ENCODE data around the genes DLEC1 and SLC22A13.

DNA sequence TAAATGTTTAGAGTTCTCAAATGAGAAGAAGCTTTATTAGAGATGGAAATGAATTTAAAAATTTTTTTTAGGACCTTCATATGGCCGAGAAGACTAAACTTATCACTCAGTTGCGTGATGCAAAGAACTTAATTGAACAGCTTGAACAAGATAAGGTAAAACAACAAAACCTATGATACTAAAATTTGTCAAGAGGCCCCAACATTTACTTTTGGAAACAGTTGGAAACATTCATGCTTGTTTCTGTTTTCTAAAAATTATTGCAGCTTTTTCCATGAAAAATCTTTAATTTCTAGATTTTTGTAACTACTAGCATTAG lies 56.1 kb downstream of the GOLGA4 start:
- PRO-cap, result no peak
- RAMPAGE, long total RNA, result no peak

- PRO-cap, result no peak
- RAMPAGE, long total RNA, result no peak
Observed at GRCh38 chr3:37324397-37325336, 81.6 kb downstream of the GOLGA4 start.

- PRO-cap, result no peak
- RAMPAGE, long total RNA, result no peak
Observed at GRCh38 chr3:37526436-37527118, 74.6 kb downstream of the ITGA9 start.

DNA sequence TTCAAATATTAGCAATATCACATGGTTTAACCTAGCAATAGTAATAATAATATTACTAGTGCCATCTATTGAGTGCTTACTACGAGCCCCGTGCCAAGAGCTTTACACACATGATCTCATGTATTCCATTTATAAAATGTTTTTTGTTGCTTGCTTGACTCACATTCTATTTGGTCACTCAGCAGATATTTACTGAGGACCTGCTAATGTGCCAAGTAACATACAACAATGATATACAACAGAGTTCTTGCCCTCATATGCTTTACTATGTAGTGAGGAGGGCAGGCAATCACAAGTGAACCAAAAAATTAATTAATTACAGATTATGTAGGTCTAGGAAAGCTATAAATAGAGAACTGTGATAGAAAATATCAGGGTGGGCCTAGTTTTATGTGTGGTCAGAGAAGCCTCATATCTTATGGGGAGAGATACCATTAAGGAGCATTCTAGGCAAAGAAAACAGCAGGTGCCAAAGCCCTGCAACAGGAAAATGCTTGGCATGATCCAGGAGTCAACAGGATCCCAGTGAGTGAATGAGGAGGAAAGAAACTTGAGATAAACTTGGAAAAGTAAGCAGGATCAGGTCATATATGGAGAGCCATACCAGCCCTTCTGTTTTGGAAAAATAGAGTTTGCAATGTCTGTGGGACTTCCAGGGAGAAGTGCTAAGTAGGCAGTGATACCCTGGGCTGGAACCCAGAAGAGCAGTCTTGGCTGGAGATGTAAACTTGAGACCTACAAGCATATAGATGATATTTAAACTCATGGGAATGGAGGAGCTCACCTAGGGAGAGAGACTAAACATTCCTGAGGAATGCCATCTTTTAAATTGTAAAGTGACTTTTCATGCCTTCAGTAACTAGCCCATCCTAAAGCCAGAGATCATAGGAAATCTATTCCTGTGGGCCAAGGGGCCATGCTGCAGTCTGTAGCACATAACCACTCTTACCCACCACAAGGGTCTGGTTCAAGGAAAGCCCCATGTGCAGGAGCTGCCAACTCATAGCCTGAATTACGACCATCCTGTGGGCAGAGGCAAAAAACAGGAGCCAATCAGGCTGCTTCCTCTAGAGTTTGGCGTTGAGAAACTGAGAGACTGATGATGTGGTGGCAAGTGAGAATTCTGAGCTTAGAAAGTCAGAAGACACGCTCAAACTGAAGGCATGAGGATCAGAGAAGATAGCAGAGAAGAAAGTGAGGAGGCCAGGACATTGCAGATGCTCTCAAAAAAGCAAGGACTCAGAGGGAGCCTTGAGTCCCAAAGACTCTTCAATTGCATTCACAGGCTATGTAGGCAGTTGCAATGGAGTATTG lies 37.2 kb downstream of the CTDSPL start:
- PRO-cap, result no peak
- RAMPAGE, long total RNA, result no peak

- PRO-cap, result no peak
- RAMPAGE, long total RNA, result no peak
Observed at GRCh38 chr3:37926673-37927180, 63.9 kb upstream of the VILL start.

DNA sequence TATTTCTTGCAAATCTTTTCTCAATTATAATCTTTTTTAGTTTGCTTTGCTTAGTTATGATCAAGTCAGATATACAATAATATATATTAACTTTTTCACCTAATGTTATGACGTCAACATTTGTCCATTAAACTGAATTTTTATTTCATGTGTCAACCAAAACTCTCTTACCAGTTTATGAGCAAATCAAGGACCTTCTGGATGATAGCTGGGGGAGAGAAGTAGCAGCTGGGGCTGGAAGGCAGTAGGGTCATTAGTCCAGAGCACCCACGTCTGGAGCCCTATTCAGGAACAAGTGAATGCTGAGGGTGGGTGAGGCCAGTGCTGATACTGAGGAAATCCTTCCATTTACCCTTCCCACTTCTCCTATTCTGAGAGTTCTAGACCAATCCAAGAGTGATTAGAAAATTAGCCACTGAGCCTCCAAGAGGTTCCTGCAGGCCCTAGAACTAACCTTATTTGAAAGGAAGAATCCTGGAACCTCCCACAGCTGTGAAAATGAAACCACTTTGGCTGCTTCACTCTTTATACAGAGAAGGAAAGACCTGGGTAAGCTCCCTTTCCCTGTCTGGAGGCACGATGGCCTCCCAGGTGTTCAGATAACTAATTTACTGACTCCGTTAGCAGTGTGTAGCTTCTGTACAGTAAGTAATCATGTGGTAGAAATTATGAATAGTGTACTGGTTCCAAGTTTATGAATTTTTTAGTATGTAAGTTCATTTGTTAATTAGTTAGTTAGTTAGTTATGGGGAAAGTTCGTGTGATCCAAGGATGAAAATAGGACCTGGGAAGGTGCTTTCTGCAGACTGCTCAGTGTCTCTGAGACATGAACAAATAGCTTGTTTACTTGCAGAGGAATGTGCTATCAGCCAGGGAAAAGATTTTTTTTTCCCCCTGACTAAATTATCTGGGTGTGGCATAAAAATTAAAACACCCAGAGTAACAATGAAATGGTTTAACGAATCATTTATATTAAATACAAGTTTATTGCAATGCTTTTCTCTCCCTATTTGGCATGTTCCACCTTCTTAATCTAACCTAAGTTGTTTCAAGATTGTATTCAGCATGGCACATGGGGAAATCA lies 46.0 kb upstream of the VILL start:
- PRO-cap, result no peak
- RAMPAGE, long total RNA, result no peak

GRCh38 chr3:37961615-37962154 lies 28.9 kb upstream of the VILL start:
- PRO-cap, result no peak
- RAMPAGE, long total RNA, result no peak

- PRO-cap, result bidirectional peak, plus-strand start at chr3:37994307, minus-strand start at chr3:37994441
- RAMPAGE, long total RNA, result no peak
Observed at GRCh38 chr3:37993763-37994841, 3.5 kb downstream of the VILL start.

DNA sequence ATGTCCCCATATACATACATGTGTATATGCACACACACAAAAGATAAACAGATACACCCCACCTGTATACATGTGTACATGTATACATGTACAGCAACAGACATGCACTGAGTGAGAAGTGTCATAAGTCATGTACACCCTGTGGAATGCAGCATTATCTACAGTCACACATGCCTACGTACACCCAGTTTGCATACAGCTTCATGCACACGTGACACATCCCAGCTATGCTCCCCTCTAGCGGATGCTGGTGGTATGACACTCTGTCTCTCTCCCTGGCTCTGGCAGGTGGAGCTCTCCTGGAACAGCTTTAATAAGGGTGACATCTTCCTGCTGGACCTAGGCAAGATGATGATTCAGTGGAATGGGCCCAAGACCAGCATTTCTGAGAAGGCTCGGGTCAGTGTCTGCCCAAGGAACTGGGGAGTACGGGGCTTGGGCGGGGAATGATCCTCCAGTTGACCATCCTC lies 6.2 kb downstream of the VILL start:
- PRO-cap, result no peak
- RAMPAGE, long total RNA, result no peak

GRCh38 chr3:38039022-38039847 lies at the start of gene DLEC1:
Gene DLEC1 (plus strand): TSS chr3:38039208.
- PRO-cap, result bidirectional peak, plus-strand start at chr3:38039244, minus-strand start at chr3:38039156; bidirectional peak, plus-strand start at chr3:38039504, minus-strand start at chr3:38039539
- RAMPAGE, long total RNA, result no peak

- PRO-cap, result no peak
- RAMPAGE, long total RNA, result no peak
Observed at GRCh38 chr3:38141007-38142431, 3.1 kb downstream of the MYD88 start.

DNA sequence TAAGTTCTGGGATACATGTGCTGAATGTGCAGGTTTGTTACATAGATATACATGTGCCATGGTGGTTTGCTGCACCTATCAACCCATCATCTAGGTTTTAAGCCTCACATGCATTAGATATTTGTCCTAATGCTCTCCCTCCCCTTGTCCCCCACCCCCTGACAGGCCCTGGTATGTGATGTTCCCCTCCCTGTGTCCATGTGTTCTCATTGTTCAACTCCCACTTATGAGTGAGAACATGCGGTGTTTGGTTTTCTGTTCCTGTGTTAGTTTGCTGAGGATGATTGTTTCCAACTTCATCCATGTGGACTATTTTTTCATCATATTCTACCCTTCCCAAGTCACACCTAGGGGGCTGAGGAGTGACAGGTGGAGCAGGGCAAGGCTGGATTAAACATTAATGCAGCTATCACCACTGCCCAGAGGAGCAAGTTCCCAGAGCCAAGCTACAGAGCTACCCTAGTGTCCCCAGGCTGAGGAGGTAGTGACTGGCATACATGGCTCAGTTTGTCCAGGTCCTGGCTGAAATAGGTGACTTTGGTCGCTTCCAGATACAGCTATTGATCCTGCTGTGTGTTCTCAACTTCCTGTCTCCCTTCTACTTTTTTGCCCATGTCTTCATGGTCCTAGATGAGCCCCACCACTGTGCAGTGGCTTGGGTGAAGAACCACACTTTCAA lies at the start of gene SLC22A13:
TSS of gene SLC22A13 (plus strand) at position 449 of the 679 bp plus-strand sequence.
- PRO-cap, result no peak
- RAMPAGE, long total RNA, result no peak

DNA sequence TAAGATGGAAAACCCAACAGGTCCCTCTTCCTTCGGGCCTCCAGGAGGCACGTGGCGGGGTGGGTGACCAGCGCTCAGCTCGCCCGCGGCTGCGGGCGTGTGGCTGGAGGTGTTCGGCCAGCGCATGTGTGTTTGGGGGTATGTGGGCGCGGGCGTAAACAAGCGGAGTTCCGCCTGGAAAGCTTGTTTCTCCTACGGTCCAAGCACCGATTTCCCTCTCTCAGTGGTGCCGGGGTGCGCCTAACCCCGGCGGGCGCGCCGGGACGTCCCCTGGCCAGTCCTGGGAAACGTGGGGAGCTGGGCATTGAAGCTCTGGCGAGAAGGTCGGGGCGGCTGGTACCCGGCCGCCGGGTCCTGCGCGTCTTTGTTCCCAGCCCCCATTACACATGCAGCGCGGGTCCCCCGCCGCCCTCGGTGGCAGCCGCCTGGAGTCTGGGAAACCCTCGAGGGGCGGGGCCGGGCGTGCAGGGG lies 1.4 kb downstream of the ACVR2B start:
- PRO-cap, result bidirectional peak, plus-strand start at position 125 of the sequence, minus-strand start at position 101 of the sequence; bidirectional peak, plus-strand start outside the sequence, minus-strand start at position 434 of the sequence
- RAMPAGE, long total RNA, result start-site peak on the minus strand centred at position 420 of the sequence, 35 bp wide, 32 and 10 reads in 2 replicates

DNA sequence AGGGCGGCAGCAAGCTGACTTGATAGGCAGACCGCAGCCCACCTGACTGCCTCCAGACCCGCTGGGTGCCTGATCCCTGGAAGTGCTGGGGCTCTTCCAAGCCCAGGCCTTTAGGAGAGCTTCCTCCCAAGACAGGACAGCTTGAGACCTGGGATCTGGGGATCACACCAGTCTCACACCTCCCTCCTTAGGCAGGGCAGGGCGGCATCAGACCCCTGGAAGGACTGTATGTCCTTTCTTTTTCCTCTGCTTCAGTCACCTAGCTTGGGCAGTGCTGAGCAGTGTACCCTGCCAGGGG lies 2.1 kb downstream of the ACVR2B start:
- PRO-cap, result bidirectional peak, plus-strand start at position 113 of the sequence, minus-strand start outside the sequence
- RAMPAGE, long total RNA, result no peak

GRCh38 chr3:38610888-38611214 lies 38.6 kb downstream of the SCN5A start:
- PRO-cap, result no peak
- RAMPAGE, long total RNA, result no peak

DNA sequence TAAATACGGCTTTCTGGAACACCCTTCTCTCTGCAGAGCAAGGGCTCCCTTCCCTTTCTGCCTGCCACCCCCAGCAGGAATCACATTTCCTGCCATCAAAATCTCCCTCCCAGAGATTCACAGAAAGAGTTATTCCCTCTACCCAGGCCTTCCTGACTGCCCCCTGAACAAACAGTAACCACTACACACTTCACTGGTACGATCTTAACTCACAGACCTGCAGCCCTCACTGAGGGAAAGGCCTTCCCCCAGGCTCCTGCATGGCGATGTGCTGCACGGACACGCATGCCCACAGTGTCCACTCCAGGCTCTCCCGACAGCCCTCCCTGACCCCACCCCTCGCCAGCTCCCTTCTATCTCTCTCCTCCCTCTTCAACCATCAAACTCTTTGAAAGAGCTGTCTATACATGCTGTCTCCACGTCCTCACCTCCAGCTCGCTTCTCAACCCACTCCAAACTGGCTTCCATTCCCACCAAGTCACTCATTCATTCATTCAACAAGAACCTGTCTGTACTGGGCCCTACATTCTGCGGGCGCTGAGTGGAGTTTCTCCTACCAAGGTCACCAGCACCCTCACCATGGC lies 3.9 kb downstream of the SCN5A start:
- PRO-cap, result no peak
- RAMPAGE, long total RNA, result no peak

- PRO-cap, result bidirectional peak, plus-strand start at chr3:39013552, minus-strand start at chr3:39013400
- RAMPAGE, long total RNA, result no peak
Observed at GRCh38 chr3:39013317-39013641, 38.5 kb downstream of the SCN11A start.

- PRO-cap, result no peak
- RAMPAGE, long total RNA, result no peak
Observed at GRCh38 chr3:39140495-39141276, 12.7 kb downstream of the CSRNP1 start.

GRCh38 chr3:39150873-39151186 lies 2.6 kb downstream of the CSRNP1 start:
- PRO-cap, result bidirectional peak, plus-strand start at chr3:39151222, minus-strand start at chr3:39151044
- RAMPAGE, long total RNA, result no peak

DNA sequence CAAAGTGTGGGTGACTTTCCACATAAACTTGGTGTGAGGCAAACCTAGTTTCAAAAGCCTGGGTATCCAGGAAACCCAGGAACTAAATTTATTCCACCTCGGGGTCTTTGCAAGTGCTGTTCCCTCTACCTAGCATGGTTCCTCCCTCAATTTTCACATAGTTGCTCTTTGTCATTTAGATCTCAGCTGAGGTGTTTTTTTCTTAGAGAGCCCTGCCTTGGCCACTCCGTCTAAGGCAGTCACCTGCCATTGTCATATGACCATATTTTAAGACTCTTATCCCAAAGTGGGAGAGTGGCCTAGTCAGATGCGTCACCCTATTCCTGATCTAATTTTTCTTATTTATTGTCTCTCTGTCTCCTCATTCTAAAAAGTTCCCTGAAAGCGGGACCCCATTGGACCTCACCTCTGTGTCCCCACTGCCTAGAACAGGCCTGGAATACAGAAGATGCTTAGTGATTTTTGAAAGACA lies 10.1 kb downstream of the XIRP1 start:
- PRO-cap, result no peak
- RAMPAGE, long total RNA, result no peak

All from GM23338 (cell line).